ENCODE measurements around the genes IL1RL2 and SLC9A4.

- PRO-cap: no peak
- RAMPAGE, long total RNA, 2 experiments: no peak in any of the 2 experiments
Observed at GRCh38 chr2:102050989-102051453, 59.3 kb downstream of the IL1R2 start.

DNA sequence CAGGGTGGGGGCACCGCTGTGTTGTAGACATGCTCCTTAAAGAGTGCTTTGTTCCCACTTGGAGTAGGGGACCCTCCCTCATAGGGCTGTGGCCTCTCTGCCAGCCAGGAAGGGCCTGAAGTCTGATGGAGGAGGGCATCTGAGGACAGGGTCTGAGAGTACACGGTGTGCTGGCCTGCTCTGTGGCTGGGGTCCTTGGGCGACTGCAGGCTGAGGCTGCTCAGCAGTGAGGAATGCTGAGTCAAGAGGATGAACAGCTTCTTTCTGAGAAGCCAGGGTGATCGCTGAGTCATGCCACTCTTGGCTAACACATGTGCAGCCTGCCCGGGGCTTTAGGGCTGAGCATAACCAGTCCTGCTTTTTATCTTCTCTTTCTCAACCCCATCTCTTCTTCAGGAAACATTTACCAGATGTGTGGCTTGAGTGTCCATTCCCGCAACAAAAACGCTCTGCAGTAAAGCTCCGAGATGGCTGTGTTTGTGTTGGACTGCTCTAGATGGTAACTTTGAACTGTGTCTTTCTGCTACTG is 72.5 kb downstream of the IL1R2 start:
- PRO-cap: no peak
- RAMPAGE, long total RNA, 2 experiments: no peak in any of the 2 experiments

DNA sequence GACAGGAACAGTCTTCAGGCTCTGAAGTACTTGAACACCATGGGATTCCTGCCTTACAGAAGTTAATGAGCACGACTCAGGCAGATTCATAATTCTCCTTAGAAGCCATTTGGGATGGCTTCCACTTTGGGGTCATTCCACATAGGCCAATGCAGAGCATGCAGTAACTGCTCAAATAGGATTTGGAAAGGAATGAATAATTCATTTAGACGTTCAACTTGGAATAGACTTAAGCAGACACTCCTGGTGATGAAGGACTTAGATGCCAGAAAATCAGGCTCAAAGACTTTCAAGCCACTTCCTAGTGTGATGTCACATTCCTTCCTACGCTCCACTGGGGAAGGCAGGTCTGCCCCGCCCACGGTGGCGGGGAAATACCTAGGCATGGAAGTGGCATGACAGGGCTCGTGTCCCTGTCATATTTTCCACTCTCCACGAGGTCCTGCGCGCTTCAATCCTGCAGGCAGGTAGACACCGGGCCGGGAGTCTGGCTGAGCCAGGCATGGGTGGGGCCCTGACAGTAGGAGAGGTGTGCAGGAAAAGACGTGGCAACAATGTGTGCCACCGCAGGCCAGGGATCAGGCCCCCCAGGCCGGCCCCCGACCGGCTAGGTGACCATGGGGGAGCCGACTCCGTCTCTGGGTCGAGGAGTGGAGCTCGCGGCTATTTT is at the start of gene IL1RL2:
TSS of gene IL1RL2 (plus strand) at position 404 of the 670 bp plus-strand sequence.
- PRO-cap: unidirectional peak, plus-strand start at position 361 of the sequence; unidirectional peak, plus-strand start at position 523 of the sequence
- RAMPAGE, long total RNA, 2 experiments: start-site peak on the plus strand in 2 of 2 experiments, centred at positions 405 to 519 of the sequence, 21 to 105 reads per replicate

DNA sequence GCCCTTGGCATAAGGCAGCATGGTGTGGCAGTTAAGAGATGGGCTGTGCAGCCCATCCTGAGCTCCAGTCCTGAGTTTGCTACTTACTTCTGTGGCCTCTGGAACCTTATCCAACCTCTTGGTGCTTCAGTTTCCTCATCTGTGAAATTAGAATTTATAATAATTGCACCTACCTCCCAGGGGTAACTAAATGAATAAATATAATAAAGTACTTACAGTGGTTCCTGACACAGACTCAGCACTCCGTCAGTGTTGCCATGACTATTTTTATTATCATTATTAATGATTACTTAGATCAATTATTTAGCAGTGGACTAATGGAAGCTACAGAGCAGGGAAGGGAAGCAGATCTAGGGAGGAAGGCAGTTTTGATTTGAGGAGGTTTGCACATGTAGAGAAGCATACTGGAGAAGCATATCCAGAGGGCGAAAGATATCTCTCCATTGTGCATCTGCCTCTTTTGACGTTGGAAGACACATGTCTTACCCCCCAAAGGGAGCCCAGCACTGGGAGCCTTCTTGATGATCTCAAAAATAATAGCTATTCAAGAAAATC is 25.1 kb upstream of the IL18RAP start:
- PRO-cap: no peak
- RAMPAGE, long total RNA, 2 experiments: no peak in any of the 2 experiments

- PRO-cap: no peak
- RAMPAGE, long total RNA, 2 experiments: no peak in any of the 2 experiments
Observed at GRCh38 chr2:102473041-102473544, at the start of gene SLC9A4. TSS of gene SLC9A4 (plus strand) at chr2:102473226.

DNA sequence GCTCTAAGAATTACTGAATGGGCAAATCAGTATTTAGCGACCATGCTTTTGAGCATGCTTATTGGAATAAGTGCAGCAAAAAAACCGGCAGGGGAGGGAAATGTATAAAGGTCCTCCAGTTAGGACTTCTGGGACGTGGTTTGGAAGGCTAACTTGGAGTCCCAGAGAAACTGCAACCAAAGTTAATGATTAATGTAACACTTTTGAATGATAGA is 890.6 kb upstream of the POU3F3 start:
- PRO-cap: no peak
- RAMPAGE, long total RNA, 2 experiments: no peak in any of the 2 experiments

GRCh38 chr2:104378640-104379562 is 475.0 kb upstream of the POU3F3 start:
- PRO-cap: unidirectional peak, plus-strand start at chr2:104378971
- RAMPAGE, long total RNA, 2 experiments: no peak in any of the 2 experiments

- PRO-cap: no peak
- RAMPAGE, long total RNA, 2 experiments: no peak in any of the 2 experiments
Observed at GRCh38 chr2:104845605-104845968, 8.3 kb upstream of the POU3F3 start.

DNA sequence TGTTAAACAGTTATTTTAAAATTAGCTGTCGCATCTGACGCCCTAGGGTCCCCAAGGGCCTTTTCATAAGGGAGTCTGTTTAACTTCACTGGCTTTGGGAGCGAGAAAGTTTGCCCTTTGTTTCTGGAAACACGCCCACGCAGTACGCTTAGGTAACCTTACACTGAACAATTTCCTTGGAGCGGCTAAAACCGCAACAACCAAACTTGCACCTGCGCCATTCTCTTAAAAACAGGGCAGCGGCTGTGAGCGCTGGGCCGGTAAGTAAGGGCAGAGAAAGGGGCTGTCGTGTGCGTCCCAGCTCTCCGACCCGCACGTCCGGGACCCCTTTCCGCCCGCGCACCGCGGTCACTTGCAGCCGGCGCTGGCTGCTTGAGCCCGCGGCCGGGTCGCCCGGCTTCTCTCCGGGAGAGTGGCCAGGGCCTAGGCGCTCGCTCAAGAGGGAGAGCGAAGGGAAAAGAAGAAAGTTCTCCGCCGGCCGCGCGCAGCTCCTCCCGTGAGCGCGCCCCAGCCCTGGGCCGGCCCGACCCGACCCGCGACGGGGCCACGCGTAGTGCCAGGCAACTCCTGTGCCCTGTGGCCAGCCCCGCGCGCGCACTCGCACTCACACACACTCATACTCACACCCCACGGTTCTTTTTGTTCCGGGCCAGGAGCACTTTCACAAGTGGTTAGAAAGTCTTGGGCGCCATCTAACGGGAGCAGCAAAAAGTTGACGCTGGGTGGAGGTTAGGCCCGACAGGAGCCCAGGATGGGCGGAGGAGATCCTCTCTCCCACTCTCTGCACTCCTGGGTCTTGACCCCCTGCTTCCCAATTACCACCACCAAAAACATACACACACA is 19.2 kb downstream of the POU3F3 start:
- PRO-cap: unidirectional peak, minus-strand start at position 600 of the sequence
- RAMPAGE, long total RNA, 2 experiments: no peak in any of the 2 experiments

DNA sequence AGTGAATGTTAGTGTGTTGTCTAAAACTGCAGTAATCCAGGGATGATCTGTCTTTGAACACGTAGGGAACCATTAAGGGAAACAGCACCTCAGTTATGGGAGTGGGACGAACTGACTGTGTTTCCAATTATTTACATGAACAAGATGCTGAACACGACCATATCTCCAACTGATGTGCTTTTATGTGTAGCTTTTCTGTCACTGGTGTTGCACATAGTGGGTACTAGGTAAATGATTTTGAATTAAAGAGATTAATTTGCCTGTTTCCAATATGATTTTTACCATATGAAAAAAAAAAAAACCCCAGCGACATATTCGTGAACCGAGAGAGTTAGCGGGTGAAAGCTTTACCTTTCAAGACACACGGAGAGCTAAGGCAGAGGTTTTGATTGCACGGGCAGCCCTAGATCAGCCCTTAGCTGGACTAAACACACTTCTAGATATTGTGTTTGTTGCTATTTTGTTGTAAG is 78.7 kb downstream of the POU3F3 start:
- PRO-cap: no peak
- RAMPAGE, long total RNA, 2 experiments: no peak in any of the 2 experiments

- PRO-cap: no peak
- RAMPAGE, long total RNA, 2 experiments: no peak in any of the 2 experiments
Observed at GRCh38 chr2:104976549-104977315, 61.1 kb upstream of the MRPS9 start.

DNA sequence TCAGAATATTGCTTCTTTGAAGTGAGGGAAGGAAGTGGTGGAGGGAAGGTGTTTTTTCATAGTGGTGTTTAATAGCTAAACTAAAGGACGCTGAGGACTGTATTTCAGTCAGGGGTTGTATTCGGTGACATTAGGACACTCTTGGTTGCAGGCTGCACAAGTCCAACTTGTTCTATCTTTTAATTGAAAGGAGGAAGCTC is 69.9 kb downstream of the MRPS9 start:
- PRO-cap: no peak
- RAMPAGE, long total RNA, 2 experiments: no peak in any of the 2 experiments

GRCh38 chr2:105366822-105367407 is 29.6 kb downstream of the C2orf49 start:
- PRO-cap: no peak
- RAMPAGE, long total RNA, 2 experiments: no peak in any of the 2 experiments

DNA sequence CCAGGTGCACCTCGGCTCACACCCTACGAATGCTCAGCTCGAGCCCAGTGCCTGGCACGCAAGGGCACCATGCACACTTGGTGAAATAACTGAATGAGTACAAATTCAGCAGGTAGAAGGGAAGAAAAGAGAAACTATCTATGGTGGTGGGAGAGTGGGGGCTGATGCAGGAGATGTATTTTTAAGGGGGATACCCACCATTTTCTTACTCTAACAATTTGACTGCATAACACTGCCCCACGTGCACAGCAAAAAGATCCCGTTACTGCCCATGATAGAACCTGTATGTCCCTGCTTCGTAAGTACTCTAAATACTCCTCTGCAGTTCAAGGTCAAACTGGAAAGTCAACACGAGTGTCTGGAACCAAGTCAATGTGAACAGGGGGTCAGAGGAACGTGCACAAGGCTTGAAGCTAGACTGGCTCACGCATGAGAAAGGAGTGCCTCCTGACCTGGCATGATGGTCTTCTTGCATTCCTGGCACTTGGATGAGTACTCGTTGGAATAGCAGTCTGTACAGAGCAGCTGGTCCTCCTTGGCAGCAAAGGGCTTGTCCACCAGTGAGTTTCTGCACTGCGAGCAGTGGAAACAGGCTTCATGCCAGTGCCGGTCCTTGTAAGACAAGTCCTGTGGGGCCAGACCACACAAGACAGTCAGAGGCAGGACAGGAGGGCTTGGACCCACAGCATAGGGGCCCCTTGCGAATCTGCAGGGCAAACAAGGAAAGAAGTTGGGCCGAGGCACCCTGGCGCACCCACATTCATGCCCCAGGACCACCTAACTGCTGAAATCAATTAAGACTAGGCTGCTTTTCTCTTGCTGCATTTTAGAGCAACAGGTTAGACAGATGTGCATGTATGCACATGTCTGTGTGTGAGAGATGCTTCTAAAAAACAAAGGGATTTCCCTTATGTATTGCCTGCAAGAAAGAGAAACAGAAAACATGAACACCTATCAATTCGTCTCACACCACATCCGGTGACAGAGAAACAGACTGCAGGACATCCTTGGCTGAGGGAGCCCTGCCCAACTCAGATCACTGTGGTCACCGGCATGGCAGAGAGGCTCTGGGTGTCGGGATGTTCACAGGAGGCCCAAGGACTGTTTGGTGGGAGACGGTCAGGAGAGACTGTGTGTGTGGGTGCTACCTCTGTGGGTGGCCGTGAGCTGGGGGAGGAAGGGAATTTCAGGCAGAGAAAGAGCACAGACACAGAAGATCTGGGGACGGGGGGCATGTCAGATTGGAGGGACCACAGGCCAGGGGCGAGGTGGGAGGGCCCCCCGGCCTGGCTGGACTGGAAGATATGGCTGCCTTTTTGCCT is 25.3 kb downstream of the FHL2 start:
- PRO-cap: no peak
- RAMPAGE, long total RNA, 2 experiments: no peak in any of the 2 experiments

DNA sequence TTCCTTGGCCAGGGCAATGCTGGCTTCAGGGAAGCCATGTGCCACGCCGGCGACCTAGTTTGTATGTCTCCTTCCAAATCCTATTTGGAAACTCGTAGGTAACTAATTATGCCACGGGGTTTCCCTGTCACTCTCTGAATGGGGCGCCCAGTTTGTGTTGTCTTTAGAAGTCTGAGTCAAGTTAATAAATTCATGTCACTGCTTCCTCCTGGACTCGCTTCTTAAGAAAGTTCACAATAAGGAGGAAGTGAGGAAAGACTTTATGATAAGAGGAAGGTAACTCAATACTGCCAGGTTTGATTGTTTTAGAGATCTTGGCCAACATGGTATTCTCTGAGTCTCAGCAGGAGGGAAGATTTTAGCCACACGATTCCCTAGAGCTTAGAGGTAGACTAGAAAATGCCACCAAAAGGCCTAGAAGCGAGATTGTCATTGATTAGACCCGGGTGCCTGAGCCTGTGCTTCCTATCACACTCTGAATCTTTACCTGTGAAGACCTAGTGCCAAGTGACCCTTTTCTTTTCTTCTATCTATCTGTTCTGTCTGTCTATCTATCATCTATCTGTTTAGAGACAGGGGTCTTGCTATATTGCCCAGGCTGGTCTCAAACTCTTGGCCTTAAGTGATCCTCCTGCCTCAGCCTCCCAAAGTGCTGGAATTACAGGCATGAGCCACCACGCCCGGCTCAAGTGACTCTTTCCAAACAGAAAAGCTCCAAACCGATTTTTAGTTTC is 18.8 kb downstream of the FHL2 start:
- PRO-cap: no peak
- RAMPAGE, long total RNA, 2 experiments: no peak in any of the 2 experiments

DNA sequence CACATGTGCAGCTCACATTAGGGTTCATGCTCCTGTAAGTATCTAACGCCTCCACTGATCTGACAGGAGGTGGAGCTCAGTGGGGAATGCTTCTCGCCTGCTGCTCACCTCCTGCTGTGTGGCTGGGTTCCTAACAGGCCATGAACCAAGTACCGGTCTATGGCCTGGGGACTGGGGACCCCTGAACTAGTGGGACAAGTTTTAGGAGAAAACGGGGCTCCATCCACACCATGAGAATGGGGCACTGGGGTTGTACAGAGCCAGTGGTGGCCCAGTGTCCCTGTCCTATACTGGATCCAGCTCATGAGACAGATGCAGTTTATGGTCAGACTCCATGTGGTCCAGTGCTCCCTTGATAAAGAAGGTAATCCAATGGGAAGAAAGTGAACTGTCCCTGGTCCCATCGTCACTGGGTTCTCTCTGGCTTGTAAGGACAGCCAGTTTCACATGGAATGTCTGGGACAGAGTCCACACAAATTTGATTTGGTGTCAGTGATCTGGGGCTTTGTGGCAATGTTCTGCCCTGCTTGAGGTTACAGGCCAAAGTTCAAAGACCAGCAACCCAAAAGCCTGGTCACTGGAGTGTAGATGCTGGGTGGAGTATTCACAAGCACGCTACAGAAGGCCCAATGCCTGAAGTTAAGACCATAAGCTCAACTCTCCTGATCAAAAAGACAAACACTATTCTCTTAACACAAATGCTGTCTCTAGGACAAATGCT is 22.1 kb upstream of the FHL2 start:
- PRO-cap: no peak
- RAMPAGE, long total RNA, 2 experiments: no peak in any of the 2 experiments

GRCh38 chr2:105490048-105490320 is 91.1 kb upstream of the FHL2 start:
- PRO-cap: no peak
- RAMPAGE, long total RNA, 2 experiments: no peak in any of the 2 experiments

GRCh38 chr2:105490321-105490754 is 91.5 kb upstream of the FHL2 start:
- PRO-cap: no peak
- RAMPAGE, long total RNA, 2 experiments: no peak in any of the 2 experiments

DNA sequence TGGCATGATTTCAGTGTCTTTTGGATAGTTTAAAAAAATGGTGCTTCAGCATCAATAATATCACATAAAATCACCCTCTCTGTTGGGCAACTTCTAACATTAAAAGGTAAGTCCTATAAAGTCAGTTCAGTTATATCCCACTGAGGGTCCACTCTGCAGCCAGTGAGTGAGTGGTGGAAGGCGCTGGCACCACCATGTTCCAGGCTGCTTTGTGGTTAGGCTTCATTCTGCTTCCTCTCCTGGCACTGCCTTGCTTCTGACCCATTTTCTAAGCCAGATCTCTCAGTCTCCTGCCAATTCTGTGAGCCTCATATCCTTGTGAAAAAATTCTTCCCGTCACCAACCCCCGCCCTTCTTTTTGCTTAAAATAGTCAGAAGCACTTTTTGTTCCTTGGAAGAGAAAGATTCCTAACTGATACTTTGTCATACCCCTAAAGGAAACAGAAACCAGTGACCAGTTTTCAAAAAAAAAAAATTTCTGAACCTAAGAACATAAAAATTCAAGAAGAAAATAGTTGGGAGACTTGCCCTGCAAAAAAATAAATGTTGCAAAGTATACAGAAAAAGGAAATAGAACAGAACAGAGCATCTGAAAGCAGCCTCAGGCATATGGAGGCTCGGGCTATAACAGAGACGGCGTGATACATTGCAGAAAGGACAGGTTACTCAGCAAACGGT is 139.7 kb upstream of the NCK2 start:
- PRO-cap: no peak
- RAMPAGE, long total RNA, 2 experiments: no peak in any of the 2 experiments

DNA sequence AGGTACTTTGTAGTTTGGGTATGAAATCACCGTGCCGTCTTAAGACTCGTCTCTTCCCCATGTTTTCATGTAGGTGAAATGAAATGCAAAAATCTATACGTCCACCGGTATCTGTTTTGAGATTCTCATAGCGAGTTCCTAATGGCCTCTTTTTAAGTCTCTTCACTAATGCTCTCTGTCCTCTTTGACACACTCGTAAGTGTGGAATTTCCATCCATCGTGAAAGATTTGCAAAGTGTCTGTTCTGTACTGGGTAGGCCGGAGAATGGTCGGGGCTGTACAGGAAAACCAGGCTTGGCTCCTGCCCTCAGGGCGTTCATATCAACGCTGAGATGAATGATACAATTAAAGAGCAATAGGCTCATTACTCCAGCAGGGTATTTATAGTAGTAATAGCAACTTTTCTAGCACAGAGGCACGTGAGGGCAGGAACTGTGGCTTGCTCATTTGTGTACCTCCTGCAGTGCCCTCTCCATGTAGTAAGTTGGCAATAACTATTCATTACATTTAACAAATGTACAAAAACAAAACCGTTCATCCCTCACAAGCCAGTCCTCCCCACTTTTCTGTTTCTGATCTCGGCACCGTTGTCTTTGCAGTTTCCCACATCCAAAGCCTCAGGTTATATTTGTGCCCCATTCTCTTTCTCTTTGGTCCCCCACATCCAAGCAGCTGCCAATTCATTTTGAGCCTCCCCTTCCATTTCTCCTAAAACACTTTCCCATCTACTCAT is 5.3 kb upstream of the NCK2 start:
- PRO-cap: no peak
- RAMPAGE, long total RNA, 2 experiments: no peak in any of the 2 experiments